Pericardium (tissue), 1 donor: ENCODE results near the gene REEP1.

- RRBS, result no CpG with 5 or more reads among the region's 6 CpGs
Observed at GRCh38 chr2:85774470-85775174, 20.8 kb downstream of the ATOH8 start.

DNA sequence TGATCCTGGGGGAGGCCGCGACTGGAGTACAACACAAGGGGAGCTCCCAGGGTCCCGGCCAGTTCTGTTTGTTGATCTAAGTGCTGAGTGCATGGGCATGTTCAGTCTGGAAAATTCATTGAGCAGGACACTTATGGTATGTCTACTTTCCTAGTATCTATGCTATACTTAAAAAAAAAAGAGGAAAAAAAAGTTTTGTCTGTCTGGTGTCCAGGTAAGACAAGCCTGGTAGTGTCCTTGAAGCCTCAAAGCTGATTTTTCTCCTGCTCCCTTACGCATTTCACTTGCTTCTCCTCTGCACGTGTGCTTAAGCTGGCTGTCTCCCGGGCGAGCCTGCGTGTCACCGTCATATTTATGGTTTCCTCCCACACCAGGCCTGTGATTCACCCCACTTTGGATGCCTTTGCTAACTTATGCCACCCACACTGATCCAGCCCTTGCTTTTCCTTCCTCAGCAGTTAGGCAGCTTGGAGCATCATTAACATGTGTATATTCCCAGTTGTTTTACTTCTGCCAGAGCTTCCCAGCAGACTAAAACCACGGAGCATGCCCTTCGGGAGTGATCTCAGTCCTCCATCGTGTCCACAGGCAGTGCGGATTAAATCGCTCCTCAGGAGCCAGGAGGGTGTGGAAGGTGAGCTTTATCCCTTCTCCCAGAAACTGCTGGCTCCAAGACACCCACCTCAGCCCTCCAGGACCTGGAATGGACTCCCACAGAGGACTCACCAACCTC, 2.3 kb downstream of the ST3GAL5 start:
- RRBS, result no CpG with 5 or more reads among the region's 14 CpGs

- RRBS, result no CpG with 5 or more reads among the region's 20 CpGs
Observed at GRCh38 chr2:85887430-85888198, 1.2 kb downstream of the ST3GAL5 start.

DNA sequence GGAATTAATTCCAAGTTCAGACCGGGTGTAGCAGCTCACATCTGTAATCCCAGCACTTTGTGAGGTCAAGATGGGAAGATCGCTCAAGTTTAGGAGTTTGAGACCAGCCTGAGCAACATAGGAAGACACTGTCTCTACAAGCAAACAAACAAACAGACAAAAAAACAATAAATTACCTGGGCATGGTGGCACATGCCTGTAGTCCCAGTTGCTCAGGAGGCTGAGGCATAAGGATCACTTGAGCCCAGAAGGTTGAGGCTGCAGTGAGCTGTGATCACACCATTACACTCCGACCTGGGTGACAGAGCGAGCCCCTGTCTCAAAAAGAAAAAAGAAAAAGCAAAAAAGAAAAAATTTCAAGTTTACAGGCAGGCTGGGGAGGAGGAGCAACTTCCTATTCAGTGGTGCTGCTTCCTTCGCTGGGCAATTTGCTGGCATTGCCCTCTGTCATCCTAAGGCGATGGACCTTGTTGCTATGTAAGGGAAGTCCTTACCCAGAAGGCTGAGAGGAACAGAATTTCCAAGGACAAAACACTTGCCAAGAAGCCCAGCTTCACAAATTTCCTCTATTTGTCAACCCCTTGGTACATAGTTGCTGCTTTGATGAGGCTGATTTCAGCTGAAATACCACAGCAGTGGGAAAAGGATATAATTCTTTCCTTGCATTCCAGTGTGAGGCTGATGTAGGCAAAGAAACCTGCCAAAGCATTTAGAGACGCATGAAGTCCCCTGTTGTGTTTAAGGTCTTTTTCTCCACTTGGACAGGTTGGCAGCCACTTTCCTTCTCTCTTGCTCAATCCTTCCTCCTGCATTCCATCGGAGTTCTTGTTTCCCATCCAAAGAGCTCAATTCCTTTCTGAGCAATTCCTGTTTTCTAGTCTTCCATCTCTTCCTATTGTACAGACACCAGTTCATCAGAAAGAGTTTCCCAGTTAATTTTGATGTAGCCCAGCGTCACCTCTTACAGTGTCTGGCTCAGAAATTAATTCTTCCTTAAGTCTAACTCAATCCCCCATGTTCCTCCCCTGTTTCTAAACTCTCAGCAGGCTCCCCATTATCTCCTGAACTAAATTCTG, 16.4 kb upstream of the ST3GAL5 start:
- RRBS, result no CpG with 5 or more reads among the region's 9 CpGs

DNA sequence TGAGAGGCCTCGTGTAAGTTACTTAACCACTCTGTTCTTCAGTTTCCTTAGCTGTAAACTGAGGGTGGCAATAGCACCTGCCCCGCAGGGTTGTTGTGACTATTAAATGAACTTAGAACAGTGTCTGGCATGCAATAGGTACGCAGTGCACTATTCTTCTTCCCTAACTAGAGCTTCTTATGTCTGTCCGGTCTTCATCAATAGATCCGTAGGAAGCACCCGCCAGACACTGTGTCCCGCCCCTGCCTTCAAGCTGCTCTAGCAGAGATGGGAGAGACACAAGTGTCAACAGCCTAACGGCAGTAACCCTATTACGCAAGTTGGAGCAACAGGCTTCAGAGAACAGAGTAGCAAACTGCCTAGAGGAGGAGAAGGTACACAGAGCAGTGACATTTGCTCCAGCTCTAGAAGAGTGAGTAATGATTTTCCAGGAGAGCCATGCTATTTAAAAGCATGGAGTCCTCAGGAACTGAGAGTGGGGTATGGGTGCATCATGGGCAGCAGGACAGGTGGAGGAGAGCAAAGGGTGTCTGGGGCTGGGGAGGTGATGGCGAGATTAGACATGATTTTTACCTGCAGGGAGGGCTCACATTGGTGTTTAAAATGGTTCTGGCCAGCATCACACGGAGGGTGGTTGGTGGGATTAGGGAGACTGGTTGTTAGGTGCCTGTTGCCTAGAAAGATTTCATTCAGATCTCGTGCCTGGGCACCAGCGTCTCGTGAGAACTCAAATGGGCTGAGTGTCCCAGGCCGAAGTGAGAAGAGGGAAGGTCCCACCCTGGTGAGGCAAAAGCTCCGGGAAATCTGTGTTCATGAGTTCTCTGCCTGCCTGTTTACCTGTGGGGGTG, 63.0 kb upstream of the ST3GAL5 start:
- RRBS, result no CpG with 5 or more reads among the region's 16 CpGs

DNA sequence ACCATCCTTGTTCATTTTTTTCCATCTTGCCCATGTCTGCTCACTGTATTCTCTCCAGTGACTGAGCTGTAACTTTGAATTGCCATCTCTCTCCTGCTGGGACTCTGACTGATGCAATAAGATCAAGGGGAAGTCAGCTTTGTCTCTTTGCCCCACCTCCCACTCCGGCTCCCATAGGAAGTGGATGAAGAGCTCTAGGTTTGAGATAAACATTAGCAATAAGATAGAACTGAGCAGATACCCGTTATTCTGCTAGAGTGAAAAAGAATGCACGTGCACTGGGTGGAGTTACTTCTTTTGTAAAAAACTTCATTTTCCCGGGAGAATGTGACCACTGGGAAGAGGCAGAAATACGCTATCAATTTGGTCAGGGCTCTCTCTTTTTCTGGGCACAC, 105.4 kb downstream of the POLR1A start:
- RRBS, result no CpG with 5 or more reads among the region's 5 CpGs

DNA sequence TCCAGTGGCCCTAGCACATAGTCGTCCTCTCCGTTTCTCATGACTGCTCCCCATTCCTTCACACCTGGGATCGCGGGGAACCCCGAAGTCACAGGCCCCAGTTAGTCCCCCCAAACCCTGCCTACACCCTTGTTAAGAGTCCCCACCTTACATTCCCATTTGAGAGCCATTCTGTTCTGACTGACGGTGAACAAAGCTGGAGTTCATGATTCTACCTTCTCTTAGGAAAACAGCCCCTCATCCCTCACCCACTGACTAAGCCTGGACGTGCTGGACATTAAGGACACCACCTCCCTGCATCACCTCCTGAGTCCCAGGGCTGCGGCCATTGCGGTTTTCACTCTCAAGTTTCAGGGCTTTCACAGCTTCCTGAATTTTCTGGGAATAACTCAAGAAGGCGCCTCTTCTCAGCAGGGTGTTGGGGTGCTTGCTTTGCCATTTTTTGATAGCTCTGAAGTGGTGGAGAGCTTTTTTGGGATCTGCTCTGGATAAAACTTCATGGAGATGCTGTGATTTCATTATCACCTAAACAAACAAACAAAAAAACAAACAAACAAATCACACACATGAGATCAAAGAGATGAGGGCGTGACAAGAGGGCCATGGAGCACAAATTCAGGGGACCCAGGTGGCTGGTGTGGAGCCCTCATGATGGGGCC, 62.9 kb downstream of the POLR1A start:
- RRBS, result no CpG with 5 or more reads among the region's 11 CpGs

GRCh38 chr2:86215301-86216338, 16.4 kb downstream of the MRPL35 start:
- RRBS, result no CpG with 5 or more reads among the region's 11 CpGs

DNA sequence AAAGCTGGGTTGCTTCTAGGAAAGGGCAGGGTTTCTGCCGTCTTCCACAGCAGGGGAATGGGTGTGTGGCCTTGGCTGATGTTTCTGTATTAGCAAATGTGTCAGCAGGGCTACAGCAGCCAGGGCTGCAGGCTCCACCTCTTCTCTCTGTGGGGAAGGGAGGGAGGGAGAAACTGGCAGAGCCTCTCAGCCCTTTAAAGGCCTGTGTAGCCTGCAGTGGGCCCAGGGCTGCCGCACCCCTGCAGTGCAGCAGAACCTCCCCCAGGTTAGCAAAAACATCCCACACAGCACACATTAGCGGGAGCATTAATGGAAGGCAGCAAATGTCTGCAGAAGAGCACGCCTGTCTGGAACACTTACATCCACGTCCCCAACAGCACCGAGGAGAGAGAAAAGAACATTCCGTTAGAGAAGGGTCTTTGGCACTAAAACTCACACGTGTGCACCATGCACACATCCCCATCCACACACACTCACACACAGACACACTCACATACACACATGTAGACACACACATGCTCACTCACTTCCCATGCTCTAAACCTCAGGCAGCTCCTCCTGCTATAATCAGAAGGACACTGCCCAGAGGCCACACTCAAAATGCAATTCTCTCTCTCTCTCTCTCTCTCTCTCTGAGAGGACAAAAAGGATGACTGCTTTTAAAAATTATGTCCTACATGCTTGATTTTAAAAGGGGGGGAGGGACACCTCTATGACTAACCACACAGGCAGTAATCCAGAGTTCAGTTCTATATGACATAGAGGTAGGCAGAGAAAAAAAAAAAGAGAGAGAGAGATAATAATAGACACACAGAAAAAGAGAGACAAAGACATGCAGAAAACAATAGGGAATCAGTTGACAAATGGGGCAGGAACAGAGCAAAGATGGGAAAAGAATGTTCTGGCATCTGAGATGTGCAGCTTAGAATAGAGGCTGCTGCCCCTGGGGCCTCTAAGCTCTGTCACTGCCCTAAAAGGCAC, 24.2 kb downstream of the MRPL35 start:
- RRBS, result no CpG with 5 or more reads among the region's 8 CpGs

DNA sequence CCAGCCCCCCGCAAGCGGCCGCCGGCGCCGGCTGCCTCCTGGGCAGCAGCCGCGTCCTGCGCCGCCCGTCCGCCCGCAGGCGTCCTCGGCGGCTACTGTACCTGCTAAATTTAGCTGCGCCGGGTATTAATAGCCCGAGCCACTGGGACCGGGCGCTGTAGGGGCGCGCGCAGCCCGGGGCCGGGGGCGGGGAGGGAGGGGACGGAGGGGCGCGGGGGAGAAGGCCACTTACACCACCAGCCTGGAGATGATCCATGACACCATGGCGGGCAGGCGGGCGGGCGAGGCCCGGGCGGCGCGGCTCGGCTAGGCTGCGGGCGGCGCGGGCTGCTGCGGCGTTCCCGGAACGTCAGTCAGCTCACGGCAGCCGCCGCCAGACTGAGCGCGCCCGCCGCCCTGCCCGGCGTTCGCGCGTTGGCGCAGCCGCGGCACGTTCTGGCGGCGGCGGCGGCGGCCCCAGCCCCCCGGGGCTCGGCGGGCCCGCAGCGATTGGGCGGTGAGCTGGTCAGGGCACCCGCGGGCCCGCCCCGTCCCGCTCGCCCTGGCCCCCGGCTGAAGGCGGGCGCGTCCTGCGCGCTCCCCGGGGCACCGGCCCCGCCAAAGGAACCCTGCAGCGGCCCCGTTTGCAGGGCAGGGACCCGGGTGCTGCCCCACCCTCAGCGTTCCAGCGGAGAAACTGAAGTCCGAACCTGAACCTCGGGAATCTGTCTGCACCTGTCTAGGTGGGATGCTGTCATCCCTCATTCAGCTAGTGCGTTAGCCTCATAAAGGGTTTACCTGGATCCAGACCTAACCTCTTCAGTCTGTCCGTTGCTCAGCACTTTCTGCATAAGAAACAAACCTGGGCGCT, at the start of gene REEP1:
Gene REEP1 (minus strand): TSS at position 380 of the 850 bp plus-strand sequence.
- RRBS, result 2% methylated on average over 66 of the region's 99 CpGs

- RRBS, result no CpG with 5 or more reads among the region's 39 CpGs
Observed at GRCh38 chr2:86548629-86549236, 14.5 kb downstream of the CHMP3 start.

- RRBS, result no CpG with 5 or more reads among the region's 9 CpGs
Observed at GRCh38 chr2:86631719-86632323, 8.2 kb upstream of the RNF103 start.

- RRBS, result no CpG with 5 or more reads among the region's 14 CpGs
Observed at GRCh38 chr2:86703728-86704330, 16.3 kb upstream of the RMND5A start.

GRCh38 chr2:86773293-86774474, 17.0 kb downstream of the CD8A start:
- RRBS, result no CpG with 5 or more reads among the region's 9 CpGs

DNA sequence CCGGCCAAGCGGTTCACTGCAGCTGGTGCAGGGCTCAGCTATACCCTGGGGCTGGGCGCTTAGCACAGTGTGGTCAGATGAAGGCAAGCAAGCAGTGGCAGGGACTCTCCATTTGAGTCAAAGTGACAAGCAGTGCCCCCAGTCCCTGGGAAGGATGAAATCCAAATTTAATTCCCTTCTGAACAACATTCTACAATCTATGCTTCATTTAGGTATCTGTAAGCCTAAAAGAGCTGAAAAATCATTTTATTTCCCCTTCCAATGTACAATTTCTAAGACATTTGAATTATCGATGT, 88.8 kb upstream of the PLGLB2 start:
- RRBS, result no CpG with 5 or more reads among the region's 4 CpGs

DNA sequence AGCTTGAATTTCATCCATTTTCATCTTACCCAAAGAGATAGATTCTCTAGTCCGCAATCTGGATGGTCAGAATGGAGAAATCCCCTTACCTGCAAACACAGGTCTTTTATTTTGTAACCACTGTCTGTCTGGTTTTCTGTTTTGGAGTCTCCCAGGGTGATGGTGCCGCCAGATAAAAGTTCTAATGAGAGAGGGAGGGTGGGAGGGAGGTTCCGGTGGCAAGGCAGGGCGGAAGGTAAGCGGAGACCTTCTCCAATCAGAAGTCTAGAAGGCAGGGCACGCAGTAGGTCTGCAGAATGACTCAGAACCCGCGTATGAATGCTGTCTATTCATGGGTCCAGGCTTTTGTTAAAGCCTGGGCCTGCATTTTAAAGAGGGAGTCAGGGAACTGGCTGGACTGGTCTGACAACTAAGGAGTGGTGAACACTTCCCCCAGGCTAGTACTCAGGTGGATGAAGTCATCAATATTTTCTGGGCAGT, 85.6 kb upstream of the PLGLB2 start:
- RRBS, result no CpG with 5 or more reads among the region's 8 CpGs

DNA sequence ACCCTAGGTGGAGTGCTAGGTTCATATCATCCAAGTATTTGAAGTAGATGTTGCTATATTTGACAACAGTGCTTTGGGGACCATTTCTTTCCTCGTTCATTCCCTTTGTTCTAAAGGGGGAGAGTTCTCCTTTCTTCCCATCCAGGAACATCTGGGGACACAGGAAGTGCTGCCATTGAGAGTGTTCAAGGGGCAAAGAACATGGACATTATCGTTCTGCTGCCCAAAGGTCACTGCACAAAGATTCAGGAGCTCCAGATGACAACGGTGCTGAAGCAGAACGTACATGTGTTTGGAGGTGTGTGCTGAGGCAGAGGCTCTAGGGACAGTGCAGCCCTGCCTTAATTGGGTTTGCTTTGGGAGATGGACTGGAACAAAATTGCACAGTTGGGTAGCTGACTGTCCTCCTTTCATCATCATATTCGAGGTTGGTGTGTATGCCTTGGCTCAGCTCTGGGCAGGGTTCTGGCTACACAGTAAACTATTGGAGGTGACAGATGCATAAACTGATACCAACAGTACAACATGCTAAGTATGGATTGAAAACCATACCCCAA, 5.0 kb downstream of the THNSL2 start:
- RRBS, result no CpG with 5 or more reads among the region's 5 CpGs

GRCh38 chr2:88178438-88178975, 8.4 kb downstream of the THNSL2 start:
- RRBS, result 100% methylated on average over 1 of the region's 11 CpGs

- RRBS, result no CpG with 5 or more reads among the region's 3 CpGs
Observed at GRCh38 chr2:88265670-88265938, 95.5 kb downstream of the THNSL2 start.

GRCh38 chr2:88281925-88282424, 111.8 kb downstream of the THNSL2 start:
- RRBS, result no CpG with 5 or more reads among the region's 6 CpGs